Cardiac atrium fibroblast (primary cell): ENCODE results near the genes KBTBD6 and VWA8.

DNA sequence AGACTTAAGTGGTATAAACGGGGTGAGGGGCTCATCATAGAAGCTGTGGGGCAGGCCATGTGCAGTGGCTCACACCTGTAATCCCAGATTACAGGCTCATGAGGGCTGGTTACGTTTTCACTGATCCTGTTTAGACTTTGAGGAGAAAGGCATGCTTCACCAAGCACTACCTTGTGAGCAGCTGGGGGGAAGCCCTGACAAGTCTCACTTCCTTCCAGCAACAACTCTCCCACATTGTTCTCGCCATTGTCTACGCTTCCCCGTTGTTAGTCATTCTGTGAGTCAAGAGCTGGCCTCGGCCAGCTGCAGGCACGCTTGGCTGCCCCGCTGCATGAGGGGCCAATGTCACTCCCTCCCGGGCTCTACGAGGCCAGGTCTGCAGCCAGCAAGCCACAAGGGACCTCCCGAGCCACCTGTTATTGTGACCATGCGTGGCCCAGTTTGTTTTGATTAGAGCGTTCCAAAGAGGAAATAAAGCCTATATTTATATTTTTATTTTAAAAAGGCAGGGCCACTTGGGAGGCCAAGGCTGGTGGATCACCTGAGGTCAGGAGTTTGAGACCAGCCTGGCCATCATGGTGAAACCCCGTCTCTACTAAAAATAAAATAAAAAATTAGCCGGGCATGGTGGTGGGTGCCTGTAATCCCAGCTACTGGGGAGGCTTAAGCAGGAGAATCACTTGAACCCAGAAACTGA, 220.9 kb downstream of the FOXO1 start:
- RAMPAGE, long total RNA: no peak

DNA sequence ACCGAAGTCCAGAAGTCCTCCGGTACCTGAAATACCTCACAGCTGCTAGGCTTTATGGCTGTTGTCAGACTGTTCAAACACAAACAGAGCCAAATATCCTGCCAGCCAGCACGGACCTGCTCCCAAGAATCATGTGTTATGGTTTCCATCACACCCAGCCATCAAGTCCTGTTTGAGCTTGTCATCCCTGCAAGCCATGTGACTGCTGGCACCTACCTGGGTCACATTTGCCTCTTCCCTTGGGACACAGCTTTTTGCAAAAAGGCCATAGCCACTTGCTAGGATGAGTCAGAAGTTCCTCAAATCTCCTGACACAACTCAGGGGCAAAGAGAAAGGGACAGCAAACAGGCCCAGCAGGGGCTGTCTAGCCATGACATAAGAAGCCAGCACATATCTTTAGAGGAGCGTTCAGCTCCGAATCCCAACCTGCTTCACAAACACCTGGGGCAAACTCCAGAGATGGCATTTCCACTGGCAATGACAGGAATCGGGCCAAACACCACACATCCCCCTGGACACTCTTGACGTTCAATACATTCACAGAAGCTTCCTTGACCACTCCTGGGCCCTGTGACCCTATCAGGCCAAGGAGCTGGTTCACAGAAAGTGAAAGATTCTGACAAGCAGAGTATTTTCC, 129.7 kb downstream of the FOXO1 start:
- RAMPAGE, long total RNA: no peak

DNA sequence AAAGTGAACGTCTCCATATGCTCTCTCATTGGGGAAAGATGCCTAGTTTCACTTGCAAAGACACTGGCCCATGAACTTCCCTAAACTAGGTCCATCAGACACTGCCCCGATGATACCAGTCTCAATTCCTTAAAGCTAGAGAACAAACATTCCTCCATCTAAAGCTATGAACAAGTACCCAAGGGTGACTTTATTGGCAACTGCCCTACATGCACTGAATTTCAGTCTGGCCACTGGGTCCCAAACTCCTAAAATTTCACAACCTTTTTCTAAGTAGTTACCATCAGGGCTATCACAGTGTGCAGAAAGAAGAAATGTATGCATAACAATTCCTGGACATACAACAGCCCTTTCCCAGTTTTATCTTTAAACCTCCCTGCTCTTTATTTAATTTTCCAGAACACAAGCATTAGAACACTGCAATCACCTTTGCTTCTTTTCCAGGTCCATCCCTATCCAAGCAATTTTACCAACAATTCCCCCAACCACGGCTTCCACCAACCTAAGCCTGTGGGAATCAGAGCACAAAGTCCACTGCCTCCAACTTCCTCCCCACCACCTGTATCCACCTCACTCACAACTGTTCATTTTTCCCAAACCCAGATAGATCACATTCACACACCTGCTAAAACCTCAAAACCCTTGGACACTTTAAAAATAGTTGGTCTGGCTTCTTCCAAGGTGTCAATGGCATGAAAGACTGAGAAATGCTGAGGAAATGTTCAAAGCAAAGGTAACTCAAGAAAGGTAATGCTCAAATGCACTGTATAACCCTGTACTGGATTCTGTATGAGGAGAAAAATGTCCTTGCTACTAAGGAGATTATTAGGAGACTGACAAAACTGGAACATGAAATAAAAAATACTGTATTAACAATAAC, 39.5 kb downstream of the FOXO1 start:
- RAMPAGE, long total RNA: no peak

GRCh38 chr13:40634371-40634855, 32.0 kb downstream of the FOXO1 start:
- RAMPAGE, long total RNA: no peak

GRCh38 chr13:40647150-40647772, 19.2 kb downstream of the FOXO1 start:
- RAMPAGE, long total RNA: no peak

DNA sequence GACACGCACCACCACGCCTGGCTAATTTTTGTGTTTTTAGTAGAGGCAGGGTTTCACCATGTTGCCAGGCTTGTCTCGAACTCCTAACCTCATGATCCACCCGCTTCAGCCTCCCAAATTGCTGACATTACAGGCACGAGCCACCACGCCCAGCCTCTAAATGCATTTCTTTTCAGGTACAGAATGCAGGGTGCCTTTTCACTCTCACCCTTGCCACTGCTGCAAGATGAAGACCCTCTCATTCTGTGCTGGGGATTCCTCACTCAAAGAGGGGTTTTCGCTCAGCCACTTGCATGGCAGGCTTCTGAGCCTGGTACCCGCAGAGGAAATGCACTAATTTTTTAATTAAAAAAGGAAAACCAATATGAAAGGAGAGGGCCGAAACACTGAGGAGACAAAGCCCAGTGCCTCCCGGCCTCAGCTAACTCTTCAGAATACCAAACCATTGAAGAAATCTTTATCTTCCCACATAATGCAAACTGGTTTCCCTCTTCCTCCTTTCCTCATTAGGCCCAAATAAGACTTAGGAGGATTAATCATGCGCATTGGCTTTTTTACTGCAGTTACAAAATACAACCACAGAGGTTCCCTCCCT, 13.2 kb downstream of the FOXO1 start:
- RAMPAGE, long total RNA: no peak

- RAMPAGE, long total RNA: no peak
These were observed 5.1 kb upstream of the SLC25A15 start for GRCh38 chr13:40784340-40784770.

DNA sequence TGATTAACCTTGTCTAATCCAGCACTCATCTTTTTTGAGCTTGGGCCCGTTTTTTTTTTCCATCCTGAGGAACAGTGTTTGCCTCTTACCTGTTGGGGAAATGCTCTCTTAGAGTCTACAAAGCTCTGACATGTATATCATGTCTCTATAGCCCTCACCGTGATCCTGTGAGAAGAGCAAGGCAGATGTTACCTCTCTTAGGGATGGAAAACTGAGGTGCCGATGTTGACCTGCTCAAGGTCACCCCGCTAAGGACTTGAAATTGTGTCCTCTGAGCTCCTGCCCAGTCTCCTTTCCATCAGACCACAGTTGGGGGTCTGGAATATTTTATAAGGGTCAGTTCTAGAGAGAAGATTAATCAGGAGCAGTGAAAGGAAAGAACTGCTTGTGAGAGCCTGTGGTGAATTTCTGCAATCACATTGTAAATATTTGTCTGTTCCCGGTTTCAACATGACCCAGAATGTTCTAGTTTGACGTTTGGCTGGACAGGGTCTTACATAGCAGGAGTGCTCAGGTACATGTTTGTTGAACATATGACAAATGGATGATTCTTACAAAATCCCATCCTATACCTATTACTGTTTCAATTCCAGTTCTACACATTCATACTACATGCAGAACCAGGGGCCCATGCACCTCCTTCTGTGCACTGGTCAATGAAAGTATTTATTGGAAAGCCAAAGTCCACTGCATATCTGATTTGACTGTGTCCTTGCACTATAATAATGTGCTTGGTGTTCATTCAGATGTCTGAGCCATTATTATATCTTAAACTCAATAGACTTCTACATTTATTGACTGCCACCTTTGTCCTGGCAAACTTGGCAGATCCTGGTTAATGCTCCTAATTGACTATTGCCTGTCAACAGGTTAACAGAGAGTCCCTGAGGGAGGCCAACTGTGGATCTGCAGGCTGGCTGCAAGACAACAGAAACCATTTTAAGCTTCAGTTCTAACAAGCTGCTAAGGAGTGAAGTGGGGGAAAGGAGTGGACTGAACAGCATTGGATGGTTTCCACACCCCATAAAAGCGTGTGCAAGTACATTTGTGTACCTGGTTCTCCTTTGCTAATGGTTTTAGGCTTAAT, 12.2 kb downstream of the SLC25A15 start:
- RAMPAGE, long total RNA: no peak

- RAMPAGE, long total RNA: no peak
These were observed 66.5 kb downstream of the ELF1 start for GRCh38 chr13:40952511-40953053.

DNA sequence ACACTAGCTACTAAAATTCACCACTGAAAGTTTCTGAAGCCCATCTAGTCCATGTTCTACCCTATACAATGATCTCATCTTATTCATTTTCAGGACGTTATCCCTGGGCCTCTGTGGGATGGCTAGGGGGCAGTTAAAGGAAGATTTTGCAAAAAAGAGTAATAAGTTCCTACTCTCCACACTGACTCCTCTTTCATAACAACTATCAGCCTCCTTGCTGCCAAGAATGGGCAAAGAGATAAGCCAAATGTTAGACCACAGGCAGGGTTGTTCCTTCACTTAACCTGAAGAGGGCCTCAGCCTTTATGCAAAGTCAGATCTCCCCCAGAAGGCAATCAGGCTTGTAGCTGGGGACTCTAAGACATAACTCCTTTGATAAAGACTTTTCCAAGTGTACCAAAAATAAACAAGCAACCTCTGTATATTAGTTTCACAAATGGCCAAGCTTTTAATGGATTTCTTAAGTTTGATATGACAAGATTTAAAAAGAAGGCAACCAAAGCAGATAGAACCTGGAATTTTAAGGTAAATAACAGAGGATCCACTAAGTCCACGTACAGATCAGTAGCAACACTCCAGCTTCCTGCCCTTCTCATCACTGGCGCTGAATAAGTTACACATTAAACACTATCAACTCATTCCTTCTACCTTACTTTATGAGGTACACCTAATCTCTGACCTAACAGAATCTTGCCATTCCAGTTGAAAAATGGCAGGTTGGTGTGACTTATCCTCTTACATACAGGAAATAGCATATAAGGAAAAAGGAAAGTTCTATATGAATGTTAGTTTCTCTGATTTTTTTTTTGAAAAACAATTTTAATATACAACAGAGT, 44.3 kb downstream of the ELF1 start:
- RAMPAGE, long total RNA: no peak

- RAMPAGE, long total RNA: no peak
These were observed 3.2 kb upstream of the WBP4 start for GRCh38 chr13:41057847-41058732.

DNA sequence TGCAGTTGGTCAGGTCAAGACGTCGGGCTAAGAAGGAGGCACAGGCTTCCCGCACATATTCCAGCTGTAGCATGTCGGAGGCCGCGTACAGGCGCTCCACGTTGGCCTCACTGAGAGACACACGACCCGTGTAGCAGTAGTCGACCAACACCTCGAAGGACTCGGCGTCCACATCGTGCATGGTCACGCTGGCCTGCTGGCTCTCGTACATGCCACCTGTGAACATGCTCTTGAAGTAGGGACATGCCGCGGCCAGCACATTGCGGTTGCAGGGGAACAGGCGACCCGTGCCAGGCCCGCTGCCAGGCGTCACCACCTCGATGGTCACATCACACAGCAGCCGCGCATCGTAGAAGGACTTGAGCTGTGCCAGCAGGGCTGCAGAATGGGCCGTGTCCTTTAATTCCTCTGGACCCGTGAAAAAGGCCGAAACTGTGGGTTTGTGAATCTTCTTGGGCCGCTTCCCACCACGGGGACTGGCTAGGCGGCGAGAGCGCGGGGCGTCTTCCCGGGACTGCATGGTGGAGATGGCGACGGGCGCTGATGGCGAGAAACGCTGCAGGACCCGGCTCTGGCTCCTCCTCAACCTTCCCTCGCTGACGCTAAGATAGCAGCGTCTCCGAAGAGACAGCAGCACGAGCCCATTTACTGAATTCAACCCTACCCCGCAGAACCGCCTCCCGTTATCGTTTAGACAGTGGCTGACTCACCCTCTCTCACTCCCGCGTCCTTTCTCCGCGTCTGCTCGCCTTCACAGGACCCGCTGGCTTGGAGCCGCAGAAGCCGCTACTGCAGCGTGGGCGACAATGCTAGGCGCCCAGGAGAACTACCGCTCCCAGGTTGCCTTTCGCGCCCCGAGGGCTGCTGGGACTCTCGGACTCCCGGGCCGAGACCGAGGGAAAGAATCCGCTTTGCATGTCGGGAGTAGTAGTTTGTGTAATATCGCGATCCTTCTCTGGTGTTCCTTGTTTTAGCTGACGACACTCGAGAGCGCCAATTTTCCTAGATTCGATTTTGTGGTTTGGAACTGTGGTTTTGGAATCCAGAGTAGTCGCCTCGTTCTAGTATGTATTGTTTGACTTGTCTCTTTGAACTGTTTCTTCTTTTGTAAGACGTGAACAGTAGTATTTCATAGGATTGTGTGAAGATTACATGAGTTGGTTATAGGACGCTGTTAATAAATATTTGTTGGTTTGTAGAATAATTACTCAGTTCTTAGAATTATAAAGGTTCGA, at the start of gene KBTBD6:
Gene KBTBD6, minus strand, starts transcription at position 811 of the 1,235 bp plus-strand sequence.
- RAMPAGE, long total RNA: no peak

DNA sequence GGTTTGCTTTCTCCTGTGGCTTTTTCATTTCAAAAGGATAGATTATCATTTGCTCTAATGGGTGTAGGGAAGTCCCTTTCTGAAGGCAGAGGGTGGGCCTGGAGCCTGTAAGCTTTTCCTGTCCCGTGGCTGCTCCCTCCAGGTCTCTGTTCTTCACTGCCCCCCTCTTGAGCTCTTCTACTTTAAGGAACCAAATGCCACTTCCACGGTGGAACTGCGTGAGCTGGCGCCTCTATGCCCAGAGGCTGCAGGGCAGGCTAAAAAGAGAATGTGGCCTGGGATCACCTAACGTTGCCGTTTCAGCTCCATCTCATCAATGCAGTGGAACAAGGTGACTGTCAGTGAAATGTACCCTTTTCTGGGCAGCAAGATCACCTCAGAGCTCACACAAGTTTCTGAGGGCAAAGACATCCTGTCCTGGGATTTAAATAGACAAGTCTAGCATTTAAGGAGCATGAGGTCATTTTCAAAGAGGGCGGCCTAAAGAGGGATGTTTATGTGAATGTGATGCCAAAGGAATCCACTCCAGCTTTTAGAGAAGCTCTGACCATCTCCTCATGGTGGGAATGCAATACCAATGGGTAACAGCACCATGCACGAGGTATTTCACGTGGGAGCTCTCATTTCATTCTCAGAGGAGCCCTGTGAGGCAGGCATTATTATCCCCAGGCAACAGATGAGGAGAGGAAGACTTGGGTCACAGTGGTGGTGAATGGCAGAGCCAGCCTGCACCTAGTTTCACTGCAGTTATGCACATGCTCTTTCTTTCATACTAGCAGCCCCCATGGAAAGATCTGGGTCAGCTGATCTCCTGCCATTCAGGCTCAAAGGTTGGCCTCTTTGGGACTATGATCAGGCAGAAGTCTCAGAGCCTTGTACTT, 39.2 kb downstream of the RGCC start:
- RAMPAGE, long total RNA: no peak

DNA sequence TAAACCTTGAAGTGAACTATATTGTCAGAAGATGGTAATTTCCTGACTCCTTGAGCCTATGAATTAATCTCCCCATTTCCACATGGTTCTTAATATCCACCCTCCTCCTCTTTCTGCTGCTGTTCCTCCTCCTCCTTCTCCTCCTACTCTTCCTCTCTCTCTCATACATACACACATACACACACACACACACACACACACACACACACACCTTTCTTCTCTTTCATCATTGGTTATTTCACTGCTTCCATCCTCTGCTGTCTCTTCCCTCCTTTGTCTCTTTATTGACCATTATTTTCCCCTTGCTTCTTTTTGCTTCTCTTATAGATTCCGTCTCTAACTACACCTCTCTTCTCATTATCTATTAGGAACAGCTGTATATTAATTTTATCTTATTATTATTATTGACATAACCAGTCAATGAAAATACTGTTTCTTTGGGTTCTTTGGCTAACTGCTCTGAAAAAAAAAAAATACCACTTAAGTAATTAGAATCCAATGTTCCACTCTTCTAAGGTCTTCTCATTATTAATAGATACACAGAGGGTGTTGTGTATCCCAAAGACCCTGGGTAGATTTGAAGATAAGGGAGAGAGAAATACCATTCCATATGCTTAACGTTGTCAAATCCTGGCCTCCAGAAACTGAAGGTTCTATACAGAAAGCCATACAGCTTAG, 81.6 kb downstream of the VWA8 start:
- RAMPAGE, long total RNA: no peak

GRCh38 chr13:41891361-41891874, 69.5 kb downstream of the VWA8 start:
- RAMPAGE, long total RNA: no peak

GRCh38 chr13:41892623-41893320, 68.1 kb downstream of the VWA8 start:
- RAMPAGE, long total RNA: no peak

DNA sequence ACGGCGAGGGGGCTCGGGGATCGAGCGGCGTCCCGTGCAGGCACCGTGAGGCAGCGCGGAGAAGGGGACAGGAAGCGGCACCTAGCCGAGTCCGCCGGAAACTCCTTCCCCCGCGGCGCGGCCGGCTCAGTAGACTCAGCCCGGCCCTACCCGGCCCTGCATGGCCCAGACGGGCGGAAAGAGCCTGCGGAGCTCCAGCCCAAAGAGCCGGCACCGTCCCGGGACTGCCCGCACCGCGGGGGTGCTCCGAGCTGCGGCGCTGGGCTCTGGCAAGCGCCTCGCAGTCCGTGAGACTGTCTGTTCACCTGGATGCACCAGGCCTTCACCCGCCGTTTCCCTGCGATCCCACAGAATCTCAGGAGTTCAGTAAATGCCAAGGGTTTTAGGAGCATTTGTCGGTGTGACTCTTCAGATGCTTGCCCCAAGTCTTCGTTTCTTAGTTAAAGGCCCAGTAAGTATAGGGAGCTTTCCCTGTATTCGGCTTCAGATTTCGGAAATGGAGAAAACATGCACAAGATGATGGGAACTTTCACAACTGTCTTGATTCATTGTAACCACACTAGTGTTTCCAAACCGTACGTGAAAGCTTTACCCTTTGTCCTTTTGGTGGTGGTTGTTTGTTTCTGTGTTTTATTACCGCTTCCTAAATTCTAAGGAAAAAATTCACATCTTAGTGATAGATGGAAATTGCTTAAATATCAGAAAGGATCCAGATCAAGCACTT, at the start of gene VWA8:
Gene VWA8, minus strand, starts transcription at position 72 of the 724 bp plus-strand sequence.
- RAMPAGE, long total RNA: no peak

- RAMPAGE, long total RNA: no peak
These were observed 91.6 kb downstream of the DGKH start for GRCh38 chr13:42139961-42140462.

DNA sequence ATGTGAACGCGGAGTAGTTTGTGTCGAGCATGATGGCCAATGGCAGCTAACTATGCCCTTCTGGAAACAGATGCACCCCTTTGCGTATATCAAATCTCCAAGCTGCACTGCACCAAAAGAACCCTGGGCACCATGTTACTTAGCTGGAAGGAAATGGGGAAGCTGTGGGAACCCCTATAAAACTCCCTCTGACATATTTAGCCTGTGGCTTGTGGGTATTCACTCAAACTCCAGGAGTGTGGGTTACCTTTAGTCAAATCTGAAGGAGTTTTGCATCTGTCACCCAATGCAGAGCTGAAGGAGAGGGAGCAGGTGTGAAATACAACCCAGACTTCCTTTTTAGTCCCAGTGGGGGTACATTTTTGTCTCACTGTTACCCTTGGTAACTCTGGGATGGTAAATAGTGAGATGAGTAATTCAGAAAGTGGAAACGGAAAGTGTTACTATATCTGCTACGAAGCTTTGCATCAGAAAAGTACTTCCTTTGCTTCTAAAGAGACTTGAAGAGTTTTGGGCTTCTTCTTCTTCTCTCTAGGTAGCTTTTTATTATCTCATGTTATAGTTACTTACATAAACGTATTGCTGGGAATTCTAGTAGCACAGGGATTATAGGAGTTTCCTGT, 105.7 kb downstream of the AKAP11 start:
- RAMPAGE, long total RNA: no peak

- RAMPAGE, long total RNA: no peak
These were observed 123.0 kb upstream of the TNFSF11 start for GRCh38 chr13:42450837-42451372.